Mesothelial cell of epicardium (in vitro differentiated cells): ENCODE results near the genes CIB3 and FAM32A.

DNA sequence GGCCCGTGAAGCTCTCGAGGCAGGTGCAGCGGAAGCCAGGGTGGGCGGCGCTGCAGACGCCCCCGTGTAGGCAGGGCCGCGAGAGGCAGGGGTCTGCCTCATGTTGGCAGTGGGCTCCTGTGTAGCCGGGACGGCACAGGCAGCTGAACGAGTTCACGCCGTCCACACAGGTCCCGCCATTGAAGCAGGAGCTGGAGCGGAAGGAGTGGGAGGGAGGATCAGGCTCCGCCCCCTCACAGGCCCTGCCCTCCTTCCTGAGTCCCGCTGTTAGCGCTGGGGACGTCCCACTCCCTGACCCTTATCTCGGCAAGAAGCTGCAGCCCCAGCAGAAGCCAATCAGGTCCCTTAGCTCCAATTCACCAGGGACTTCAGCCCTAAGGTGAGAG, 19.8 kb downstream of the NOTCH3 start:
- PRO-cap = no peak

- PRO-cap = no peak
Measured at GRCh38 chr19:15186904-15187372, 13.9 kb downstream of the NOTCH3 start.

GRCh38 chr19:15213614-15214261, 12.9 kb upstream of the NOTCH3 start:
- PRO-cap = no peak

- PRO-cap = no peak
Measured at GRCh38 chr19:15223937-15224505, 8.2 kb downstream of the EPHX3 start.

DNA sequence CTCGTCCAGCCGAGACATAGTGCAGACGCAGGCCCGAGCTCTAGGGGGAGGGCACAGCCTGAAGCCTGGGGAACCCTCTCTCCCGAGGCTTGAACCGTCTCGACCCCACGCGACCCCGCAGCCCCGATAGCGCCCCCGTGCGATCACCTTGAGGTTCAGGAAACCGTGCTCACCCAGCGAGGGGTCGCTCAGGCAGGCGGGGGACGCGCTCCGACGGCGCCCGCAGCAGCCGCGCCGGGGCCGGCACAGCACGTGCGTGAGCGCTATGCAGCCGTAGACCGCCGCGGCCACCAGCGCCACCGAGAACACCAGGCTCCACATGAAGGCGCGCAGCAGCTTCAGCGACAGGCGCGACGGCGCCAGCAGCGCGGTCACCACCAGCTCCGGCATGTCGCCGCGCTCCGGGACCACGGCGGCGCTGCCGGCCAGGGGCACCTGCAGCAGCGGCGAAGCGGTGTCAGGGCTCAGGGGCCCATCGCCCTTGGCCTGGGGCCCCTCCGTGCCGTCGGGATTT, 369 bp downstream of the EPHX3 start:
- PRO-cap = no peak

DNA sequence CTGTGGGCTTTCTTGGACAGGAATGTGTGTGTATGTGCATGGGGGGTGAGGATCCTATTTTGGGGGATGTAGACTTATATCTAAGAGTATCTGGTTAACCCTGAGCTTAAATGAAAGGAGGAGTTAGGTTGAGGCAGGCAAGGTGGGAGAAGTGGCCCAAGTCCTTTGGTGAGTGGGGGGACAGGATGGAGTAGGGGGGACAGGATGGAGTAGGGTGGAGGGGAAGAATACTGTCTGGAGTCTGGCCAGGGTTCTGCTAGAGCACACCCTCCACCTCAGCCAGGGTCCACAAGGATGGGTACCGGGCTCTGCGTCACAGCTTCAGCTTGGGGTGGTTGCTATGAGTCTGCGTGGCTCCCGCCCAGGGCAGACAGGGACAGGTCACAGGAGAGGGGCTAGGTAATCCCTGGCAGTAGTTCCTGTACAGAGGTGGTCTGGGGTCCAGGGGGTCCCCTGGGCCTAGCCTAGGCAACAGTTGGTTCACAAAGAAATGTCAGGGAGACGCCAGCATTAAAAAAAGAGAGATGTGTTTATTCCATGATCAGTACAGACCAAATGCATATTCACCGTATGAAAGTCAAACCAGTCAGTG, 4.2 kb upstream of the EPHX3 start:
- PRO-cap = no peak

DNA sequence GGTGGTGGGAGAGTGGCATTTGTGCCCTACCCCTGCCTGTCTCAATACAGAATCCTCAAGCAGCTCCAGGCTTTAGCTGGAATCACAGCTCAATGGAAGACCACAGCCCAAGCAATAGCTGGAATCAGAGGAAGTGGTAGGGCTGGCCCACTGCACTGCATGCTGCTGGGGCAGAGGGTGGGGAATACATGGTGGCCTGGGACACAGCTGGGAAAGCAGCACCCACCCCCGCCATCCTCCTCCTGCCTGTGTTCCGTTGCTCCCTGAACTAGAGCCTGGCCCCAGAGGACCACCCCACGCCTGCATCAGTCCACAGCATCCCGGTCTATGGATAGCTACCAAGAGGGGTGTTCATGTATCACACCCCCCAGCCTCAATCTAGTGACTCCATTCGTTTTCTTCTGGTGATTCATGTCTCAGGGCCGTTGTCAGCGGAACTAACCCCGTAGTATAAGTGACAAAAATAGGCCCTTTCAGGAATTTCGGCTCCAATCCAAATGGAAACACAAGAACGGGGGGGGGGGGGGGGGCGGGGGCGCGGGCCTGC, 18.8 kb upstream of the EPHX3 start:
- PRO-cap = no peak

- PRO-cap = no peak
Measured at GRCh38 chr19:15253508-15254345, 21.5 kb upstream of the EPHX3 start.

DNA sequence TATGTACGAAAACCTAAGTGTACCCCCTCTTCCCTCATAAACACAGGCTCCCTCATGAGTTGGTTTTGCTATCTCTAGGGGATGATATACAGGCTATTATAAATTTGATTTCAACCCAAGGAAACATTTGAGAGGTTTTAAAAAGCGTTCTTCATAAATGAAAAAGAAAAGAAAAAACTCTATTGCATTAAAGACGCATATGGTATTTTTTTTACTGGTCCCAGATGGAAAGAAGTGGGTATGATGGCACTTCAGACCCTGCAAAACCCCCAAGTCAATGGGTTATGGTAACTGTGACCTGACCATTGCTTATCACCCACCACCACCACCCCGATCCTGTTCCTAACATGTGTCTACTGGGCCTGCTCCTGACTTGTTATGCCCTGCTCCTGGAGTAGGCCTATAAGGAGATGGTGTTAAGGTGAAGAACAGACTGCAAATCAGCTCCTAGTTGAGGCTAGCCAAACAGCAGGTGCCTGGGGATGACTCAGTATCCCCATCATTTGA, 41.5 kb downstream of the BRD4 start:
- PRO-cap = no peak

DNA sequence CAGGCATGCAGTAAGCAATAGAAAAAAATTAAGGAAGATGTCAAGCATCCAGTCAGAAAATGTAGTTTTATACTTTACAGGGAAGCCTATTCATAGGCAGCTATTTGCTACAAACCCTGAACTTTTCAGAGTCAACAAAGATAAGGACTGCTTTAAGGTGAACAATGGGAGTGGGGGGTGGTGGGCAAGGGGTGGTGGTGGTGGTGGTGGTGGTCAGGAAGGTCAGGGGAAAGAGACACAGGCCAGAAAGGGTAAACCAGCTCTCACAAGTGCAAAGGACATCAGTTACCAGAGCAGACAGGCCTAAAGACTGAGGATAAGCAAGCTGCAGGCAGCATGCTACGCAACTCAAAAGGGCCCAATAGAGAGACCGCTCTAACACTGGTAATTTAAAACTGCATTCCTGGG, 14.9 kb downstream of the BRD4 start:
- PRO-cap = no peak

DNA sequence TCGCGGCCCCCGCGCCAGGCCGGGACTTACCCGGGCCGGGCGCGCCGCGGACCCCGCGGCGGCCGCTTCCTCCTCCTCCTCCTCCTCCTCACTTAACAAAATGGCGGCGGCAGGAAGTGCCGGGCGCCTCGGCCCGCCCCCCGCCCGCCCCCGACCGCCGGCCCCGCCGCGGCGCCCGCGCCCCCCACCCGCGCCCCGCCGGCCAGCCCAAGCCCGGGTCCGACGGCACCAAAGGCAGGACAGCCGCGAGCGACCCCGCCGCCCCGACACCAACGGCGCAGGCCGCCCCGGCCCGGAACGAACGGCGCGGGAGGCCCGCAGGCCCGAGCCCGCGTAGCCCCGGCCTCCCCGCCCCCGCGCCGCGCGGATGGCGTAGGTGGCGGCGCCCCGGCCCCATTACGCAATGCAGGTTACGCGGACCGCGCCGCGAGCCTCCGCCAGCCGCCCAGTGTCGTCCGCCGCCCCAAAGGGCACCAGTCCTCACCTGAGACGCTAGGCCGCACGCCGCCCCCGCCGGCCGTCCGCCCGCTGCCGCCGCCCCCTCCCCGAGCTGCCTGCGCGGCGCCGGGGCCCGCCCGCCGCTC, 441 bp downstream of the BRD4 start:
- PRO-cap = bidirectional peak, plus-strand start at position 91 of the sequence, minus-strand start at position 90 of the sequence; bidirectional peak, plus-strand start at position 448 of the sequence, minus-strand start at position 400 of the sequence

DNA sequence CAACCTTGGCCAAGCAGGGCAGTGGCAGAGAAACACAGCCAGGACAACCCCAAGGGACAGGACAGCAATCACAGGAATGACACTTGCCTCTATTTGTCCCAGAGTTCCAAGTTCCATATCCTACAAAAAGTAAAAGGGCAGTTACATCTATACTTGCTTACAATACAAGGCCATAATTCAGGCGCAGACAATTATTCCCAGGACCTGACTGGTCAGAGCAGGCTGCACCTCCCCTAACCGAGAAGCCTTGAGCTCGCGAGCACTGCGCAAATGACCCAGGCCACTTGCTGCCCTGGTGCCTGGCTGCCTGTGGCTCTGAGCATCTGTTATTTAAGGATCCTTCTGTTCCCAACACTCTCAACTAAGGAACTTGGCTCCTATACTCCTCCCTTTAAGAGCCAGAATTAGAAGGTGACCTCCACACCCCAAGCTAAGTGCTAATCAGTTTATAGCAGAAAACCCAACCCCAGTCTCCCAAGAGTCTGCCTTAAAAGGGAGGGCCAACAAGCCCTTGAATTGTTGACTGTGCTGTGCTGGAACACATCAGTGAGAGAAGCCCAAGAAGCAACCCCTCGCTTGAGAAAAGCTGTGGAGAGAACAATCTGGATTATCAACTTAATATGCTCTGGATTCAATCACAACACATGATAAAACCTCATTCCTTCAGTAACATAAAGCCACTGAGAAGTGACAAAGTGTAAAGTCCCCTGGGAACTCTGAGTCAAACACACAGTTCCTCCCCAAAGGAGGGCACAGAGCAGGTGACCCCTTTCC, 14.7 kb downstream of the AKAP8L start:
- PRO-cap = no peak

DNA sequence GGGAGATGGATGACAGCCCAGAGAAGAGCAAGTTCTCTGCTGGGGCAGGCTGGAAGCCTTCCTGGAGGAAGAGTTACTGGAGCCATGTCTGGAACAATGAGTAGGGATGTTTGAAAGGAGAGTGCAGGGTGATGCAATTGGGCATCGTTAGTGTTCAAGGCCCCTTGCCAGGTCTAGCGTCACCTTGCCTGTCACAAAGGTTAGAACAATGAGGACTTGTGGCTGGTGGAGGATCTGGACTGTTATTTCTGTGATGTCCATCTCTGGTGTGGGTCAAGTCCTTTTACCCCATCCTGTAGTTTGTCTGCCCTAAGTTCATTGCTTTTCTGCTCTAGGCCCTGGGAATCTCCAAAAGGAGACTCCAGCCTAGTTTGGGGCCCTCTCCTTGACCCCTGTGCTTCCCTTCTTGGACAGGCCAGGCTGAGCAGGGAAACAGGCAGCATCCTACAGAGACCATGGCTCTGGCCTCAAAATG, 3.7 kb downstream of the CYP4F3 start:
- PRO-cap = no peak

DNA sequence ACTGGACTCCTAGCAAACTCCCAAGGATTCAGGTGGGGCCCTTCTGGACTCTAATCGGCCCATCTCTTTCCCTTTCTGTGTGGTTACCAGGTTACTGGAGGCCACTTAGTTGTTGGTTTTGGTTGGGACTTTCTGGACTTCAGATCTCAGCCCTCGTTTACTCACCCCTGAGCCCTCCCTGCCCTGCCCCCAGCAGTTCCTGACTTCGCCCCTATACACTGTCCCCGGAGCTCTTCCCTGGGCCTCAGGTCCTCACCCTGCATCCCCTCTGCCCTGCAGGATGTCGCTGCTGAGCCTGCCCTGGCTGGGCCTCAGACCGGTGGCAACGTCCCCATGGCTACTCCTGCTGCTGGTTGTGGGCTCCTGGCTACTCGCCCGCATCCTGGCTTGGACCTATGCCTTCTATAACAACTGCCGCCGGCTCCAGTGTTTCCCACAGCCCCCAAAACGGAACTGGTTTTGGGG, 395 bp downstream of the CYP4F12 start:
- PRO-cap = no peak

DNA sequence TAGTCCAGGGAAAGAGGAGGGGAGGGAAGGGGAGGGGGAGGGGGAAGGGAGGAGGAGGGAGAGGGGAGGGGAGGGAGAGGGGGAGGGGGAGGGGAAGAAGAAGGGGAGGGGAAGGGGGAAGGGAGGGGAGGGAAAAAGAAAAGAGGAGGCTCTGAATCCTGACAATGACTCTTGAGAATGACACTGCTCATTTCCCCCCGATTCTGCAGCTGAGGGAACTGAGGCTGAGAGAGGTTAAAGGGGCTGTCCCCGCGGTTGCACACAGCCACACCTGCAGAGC, 35.5 kb downstream of the CYP4F2 start:
- PRO-cap = no peak

DNA sequence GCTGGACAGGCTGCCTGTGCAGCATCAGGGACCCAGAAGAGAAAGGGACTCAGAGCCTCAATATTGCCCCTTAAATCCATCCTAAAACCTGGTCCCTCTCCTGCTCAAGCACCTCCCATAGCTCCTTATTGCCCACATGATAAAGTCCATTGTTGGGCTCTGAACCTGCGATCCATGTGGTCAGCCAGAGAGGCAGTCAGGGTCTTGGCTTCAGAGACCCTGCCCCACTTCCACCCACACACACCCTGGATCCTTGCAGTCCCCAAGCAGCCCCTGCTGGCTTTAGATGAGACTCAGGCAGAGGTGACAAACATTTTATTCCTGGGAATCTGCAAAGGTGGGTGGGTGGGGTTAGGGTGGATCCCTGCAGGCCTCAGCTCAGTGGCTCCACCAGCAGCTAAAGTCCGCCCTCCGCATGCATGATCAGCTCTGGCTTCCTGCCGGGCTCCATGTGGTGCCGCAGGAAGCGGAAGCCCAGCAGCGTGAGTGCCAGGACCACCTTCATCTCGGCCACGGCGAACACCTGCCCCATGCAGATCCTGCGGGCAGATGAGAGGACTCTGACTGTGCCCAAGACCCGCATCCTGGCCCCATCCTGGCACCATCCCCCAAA, 26.5 kb downstream of the CYP4F2 start:
- PRO-cap = no peak

DNA sequence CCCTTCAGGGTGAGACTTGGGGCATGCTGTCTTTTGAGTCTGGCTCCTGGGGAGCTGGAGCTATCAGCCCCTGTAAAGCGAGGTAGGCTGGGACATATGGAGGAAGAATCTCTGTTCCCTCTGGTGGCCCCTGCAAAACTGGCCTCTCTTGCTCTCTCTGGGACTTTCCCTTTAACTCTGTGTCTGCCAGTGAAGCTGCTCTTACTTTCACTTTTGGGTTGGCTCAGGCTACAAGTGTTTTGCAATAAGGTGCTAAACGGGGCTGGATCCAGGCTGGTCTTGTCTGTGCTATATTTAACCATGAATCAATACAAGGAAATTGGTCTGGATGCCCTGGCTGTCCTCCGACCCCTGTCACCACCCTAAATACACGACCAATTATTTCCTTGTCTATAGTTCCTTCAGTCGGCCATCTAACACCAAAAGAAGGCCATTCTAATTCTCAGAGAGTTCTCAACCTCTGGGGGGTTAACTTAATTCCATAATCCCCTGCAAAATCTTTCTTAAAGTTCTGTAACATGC, 53.2 kb downstream of the OR10H4 start:
- PRO-cap = no peak

- PRO-cap = no peak
Measured at GRCh38 chr19:16157788-16158069, 14.2 kb downstream of the HSH2D start.

- PRO-cap = no peak
Measured at GRCh38 chr19:16173457-16173951, at the start of gene CIB3. Gene CIB3, minus strand, starts transcription at chr19:16173525.

DNA sequence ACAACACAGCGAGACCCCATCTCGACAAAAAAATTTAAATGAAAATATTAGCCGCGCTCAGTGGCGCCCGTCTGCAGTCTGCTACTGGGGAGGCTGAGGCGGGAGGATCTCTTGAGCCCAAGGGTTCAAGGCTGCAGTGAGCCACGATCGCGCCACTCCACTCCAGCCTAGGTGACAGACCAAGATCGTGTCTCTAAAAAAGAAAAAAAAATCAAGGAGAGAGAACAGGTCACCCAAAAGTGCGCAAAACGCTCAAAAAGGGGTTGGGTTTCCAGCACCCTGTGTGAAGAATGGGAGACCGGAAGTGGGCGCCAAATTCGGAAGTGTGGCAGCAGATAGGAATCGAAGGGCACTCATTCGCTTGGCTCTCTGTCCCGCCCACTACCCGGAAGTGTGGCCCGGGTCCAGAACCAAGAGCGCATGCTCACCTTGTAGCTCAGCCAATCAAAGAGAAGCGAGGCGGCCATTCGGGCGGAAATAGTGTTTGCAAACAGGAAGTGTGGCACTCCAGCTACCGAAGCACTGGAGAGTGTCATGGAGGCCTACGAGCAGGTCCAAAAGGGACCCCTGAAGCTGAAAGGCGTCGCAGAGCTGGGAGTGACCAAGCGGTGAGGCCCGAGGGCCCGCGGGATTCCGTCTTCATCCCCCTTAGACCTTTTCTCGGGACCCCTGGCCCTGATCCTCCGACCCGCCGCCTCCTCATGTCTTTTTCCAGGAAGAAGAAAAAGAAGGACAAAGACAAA, at the start of gene FAM32A:
TSS of gene FAM32A (plus strand) at position 502 of the 743 bp plus-strand sequence.
- PRO-cap = unidirectional peak, plus-strand start at position 505 of the sequence